Hair follicular keratinocyte (primary cell): Measurements from ENCODE around the genes ACTN4 and LGALS7.

- RAMPAGE, long total RNA, result start-site peak on the plus strand at chr19:38647651-38647726, 333 and 142 reads in 2 replicates
Observed at GRCh38 chr19:38647558-38648719, at the start of gene ACTN4. TSS of gene ACTN4 (plus strand) at chr19:38647649.

DNA sequence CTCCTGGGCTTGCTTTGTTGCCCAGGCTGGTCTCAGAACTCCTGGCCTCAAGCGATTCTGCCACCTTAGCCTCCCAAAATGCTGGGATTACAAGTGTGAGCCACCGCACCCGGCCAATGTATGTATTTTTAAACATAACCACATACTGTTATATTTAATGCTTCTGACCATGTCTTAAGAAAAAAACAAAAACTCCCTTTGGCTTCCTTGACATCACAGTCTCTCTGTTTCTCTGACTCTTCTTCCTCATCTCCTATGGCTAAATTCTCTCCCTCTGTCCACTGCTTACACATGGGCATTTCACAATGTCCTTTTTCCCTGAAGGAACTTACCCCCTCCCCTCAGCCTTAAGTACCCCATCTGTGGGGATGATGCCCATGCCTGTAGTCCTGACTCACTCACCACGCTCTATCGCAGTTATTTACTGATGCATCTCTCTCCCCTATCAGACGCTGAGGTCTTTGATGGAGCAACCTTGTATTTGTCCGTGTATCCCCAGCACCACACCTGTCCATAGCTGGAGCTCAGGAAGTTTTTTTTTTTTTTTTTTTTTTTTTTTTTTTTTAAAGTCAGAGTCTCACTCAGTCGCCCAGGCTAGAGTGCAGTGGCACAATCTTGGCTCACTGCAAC, 32.3 kb downstream of the ACTN4 start:
- RAMPAGE, long total RNA, result no peak

DNA sequence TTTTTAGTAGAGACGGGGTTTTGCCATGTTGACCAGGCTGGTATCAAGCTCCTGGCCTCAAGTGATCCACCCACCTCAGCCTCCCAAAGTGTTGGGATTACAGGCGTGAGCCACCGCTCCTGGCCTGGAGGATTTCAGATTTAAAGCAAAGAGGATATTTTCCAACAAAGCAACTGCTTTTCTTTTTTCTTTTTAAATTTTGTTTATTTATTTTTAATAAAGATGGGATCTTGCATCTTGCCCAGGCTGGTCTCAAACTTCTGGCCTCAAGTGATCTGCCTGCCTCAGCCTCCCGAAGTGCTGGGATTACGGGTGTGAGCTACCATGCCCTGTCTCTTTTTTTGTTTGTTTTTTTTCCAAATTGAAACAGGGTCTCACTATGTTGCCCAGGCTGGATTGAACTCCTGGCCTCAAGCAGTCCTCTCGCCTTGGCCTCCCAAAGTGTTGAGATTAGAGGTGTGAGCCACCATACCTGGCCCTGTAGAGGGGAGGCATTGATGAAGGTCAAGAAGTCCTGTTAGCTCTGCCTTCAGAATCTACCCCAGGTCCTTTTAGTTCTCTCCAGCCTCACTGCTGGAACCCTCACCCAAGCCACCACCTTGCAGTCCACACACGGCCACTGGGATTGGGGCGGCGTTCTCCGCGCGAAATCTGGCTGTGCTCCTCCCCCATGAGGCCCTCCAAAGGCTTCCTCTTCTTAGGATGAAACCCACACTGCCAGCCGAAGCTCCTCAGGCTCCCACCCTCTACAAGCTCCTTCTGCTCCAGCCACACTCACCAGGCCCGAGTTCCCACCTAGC, 34.8 kb downstream of the ACTN4 start:
- RAMPAGE, long total RNA, result no peak

- RAMPAGE, long total RNA, result no peak
Observed at GRCh38 chr19:38694560-38694759, 47.0 kb downstream of the ACTN4 start.

GRCh38 chr19:38701979-38702693, 42.1 kb downstream of the CAPN12 start:
- RAMPAGE, long total RNA, result no peak

GRCh38 chr19:38713704-38714827, 30.2 kb downstream of the CAPN12 start:
- RAMPAGE, long total RNA, result no peak

DNA sequence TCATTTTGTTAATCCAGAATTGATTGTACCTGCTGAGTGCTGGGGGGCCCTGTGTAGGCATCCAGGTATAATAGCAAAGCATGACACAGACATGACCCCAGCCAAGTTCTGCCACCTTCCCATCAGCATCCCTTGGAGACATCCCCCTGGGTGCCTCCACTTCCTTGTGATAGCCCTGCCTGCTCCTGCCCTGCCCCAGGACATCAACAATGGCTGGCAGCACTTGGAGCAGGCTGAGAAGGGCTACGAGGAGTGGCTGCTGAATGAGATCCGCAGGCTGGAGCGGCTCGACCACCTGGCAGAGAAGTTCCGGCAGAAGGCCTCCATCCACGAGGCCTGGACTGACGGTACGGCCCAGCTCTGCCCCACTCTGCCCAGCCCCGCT, 26.6 kb downstream of the CAPN12 start:
- RAMPAGE, long total RNA, result no peak

- RAMPAGE, long total RNA, result no peak
Observed at GRCh38 chr19:38720195-38720781, 24.0 kb downstream of the CAPN12 start.

GRCh38 chr19:38733607-38734696, 10.3 kb downstream of the CAPN12 start:
- RAMPAGE, long total RNA, result no peak

- RAMPAGE, long total RNA, result no peak
Observed at GRCh38 chr19:38735798-38736475, 8.3 kb downstream of the CAPN12 start.

DNA sequence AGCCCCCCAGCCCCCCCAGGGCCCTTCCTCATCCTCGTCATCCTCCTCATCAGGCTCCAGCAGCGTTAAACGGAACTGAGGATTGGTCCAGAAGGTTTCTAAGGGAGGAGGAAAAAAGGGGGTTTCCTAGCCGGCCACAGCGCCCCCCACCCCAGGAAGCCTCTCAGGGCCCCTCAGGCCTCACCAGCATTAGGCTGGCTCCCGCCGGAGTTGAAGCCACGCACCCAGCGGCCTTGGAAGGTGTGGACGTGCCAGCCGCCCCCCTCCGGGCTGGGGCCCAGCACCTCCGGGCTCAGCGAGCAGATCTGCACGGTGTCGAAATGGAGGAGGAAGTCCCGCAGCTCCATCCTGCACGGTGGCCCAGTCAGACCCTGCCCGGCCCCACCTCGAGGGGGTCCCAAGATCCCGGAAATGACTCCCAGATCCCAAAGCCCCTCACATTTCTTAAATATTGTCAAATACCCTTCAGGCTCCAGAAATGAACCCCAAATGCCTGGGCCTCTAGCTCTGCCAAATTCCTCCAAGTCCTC, 6.9 kb downstream of the CAPN12 start:
- RAMPAGE, long total RNA, result no peak

DNA sequence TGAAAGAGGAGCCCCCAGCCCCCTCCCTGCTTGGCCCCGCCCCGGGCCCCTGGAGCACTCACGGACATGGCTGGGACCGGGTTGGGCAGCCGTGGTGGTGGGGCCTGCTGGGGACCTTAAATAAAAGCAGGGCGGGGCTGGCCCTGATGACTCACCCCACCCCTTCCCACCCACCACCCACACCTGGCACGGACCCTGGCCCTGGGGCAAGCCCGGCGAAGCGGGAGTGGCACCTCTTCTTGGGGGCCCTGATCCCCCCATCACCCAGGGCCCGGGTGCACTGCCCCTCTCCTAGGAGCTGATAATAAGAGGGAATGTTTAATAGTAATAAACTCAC, at the start of gene LGALS7:
LGALS7 (minus strand) TSS at position 93 of the 337 bp plus-strand sequence.
- RAMPAGE, long total RNA, result no peak

GRCh38 chr19:38819071-38819732, 6.5 kb upstream of the LGALS4 start:
- RAMPAGE, long total RNA, result no peak

DNA sequence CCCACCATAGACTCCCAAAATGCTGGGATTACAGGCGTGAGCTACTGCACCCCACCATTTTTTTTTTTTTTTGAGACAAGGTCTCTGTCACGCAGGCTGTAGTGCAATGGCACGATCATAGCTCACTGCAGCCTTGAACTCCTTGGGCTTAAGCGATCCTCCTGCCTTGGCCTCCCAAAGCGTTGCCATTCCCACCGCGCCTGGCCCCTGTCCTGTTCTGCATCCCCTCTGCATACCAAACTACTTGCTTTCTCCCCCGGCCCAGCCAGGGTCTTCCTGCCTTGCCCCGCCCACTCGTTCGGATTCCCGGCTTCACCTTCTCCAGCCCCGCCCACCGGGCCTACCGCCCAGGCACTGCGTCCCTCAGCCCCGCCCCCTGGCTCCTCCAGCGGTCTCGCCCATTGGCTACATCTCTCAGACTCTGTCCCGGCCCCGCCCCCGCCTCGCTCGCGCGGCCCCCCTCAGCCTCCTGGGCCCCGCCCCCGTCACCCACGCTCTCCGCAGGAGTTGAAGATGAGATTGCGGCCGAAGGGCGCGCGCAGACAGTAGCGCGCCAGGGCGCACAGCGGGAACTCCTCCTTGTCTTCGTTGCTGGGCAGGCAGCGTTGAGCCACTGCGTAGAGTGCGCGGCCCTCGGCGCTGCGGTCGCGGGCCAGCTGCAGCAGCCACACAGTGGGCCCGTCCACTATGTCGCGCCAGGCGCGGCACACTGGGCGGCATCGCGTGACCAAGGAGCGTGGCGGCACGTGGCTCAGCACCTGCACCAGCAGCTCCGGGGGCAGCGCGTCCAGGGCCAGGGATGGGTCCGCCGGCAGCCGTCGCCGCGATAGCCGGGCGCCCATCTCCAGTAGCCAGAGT, 19.0 kb downstream of the MRPS12 start:
- RAMPAGE, long total RNA, result no peak

GRCh38 chr19:39030826-39031184, 1.5 kb downstream of the FBXO27 start:
- RAMPAGE, long total RNA, result no peak

GRCh38 chr19:39038108-39038699, 5.9 kb upstream of the FBXO27 start:
- RAMPAGE, long total RNA, result no peak

DNA sequence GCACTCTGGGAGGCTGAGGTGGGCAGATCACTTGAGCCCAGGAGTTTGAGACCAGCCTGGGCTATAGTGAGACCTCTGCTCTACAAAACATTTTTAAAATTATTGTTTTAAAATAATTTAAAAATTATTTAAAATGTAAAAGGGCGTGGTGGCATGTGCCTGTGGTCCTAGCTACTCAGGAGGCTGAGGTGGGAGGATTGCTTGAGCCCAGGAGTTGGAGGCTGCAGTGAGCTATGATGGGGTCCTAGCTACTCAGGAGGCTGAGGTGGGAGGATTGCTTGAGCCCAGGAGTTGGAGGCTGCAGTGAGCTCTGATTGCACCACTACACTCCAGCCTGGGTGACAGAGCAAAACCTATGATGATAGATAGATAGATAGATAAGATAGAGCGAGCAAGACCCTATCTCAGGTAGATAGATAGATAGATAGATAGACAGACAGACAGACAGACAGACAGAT, 18.1 kb downstream of the PAK4 start:
- RAMPAGE, long total RNA, result no peak

- RAMPAGE, long total RNA, result no peak
Observed at GRCh38 chr19:39166575-39167079, 30.1 kb upstream of the NCCRP1 start.

- RAMPAGE, long total RNA, result no peak
Observed at GRCh38 chr19:39237759-39238265, 7.0 kb downstream of the IFNL3 start.

DNA sequence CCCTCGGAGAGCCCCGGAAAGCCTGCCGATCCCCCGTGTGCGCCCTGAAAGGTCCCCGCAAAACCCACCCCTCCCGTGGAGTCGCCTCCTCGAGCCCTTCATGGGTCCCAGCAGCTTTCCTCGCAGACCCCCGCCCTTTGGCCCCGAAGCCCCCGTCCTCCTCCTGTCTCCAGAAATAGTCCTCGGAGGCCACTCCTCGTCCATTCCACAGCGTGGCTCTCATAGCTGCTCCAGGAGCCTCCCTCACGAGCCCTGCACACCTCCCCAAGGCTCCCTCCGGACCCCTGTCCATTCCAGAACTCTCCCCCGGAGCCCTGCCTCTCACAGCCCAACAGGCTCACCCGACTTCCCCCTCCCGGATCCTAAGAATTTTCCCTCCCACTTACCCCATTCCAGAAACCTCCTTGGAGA, 663 bp downstream of the SAMD4B start:
- RAMPAGE, long total RNA, result no peak